Skeletal muscle satellite cell (primary cell): ENCODE results near the genes LRPAP1 and STK32B.

- CAGE, long polyA plus RNA: no peak
Measured at GRCh38 chr4:2819646-2820037, 24.0 kb upstream of the ADD1 start.

GRCh38 chr4:2940250-2941034, 5.8 kb upstream of the MFSD10 start:
- CAGE, long polyA plus RNA: no peak

- CAGE, long polyA plus RNA: no peak
Measured at GRCh38 chr4:2964278-2964949, 1.0 kb downstream of the GRK4 start.

GRCh38 chr4:3223647-3224487, 25.1 kb upstream of the MSANTD1 start:
- CAGE, long polyA plus RNA: no peak

DNA sequence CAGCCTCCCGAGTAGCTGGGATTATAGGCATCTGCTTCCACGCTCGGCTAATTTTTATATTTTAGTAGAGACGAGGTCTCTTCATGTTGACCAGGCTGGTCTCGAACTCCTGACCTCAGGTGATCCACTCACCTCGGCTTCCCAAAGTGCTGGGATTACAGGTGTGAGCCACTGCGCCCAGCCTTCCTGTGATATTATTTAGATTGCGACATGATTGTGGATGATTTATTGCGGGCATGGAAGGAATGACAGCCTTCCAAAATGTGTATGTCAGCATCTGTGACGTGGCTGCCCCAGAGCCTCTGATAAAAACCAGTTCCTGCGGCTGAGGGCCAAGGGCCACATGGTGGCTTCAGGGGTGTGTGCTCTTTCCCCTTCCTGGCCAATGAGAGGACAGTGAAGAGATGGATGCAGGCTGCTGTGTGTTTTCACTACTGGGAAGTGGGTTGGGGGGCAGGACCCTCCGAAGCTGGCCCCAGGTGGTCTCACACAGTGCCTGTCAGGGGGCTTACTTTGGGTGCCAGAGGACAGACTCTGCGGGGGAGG, 57.4 kb upstream of the HGFAC start:
- CAGE, long polyA plus RNA: no peak

- CAGE, long polyA plus RNA: no peak
Measured at GRCh38 chr4:3384817-3385230, 56.9 kb upstream of the HGFAC start.

DNA sequence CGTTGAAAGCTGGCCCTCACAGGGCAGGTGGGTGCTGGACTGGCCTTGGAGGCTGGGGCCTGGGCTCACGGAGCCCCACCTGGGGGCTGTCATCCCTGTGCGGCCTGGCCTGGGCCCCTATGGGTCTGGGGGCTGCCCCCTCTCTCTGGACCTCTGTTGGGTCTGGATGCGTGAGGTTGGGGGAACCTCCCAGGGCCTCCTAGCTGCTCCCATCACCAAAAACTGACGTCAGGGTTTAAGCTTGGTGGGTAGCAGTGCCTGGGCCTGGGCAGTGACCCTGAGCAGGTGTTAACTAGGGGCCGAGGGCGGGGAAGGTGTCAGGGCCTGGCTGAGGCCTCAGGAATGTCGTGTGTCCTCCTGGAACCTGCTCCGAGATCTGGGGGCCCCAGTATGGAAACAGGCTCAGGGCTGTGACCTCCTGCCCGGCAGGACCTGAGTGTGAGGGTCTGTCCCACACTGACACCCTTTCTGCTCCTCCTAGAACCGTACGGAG, 529 bp downstream of the HGFAC start:
- CAGE, long polyA plus RNA: no peak

DNA sequence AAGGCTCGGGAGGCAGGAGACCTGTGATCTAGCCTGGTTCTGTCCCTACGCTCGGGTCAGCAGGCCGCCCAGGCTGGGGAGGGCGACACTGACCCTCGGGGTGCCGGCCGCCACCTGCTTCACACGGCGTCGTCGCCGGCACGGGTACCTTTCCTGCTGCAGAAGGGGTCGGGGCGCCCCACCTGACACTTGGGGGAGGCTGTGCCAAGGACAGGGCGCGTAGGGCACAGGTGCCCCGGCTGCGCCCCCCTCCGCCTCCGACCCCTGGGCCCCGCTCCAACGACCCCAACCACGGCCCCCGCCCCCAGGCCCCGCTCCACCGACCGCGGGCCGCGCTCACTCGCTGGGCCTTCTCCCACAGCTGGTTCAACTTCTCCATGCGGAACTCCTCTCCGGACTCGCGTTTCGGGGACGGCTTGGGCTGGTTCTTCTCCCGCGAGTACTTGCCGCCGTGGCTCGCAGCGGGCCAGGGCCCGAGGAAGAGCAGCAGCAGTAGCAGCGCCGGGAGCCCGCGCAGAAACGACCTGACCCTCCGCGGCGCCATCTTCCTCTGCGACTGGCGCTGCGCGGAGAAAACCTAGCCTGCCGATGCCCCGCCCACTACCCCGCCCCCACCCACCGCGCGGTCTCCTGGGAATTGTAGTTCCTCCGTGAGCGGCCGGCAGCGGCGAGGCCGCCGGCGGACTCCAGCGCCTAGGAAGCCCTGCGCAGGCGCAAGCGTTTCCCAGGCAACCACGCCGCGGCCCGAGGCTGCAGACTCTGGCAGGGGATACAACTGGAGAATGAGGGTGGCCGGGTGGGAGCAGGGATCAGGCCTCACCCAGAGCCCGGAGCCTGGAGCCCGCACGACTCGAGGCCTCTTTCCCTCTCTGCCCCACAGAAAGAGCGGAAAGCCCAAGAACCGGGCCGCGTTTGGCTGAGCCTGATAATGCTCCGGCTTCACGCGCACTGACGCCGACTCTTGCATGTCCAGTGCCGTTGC, at the start of gene LRPAP1:
TSS of gene LRPAP1 (minus strand) at position 554 of the 982 bp plus-strand sequence.
- CAGE, long polyA plus RNA: start-site peak on the minus strand centred at position 553 of the sequence, 14 bp wide, 83 and 48 reads in 2 replicates

- CAGE, long polyA plus RNA: no peak
Measured at GRCh38 chr4:3580918-3581365, 48.7 kb upstream of the LRPAP1 start.

DNA sequence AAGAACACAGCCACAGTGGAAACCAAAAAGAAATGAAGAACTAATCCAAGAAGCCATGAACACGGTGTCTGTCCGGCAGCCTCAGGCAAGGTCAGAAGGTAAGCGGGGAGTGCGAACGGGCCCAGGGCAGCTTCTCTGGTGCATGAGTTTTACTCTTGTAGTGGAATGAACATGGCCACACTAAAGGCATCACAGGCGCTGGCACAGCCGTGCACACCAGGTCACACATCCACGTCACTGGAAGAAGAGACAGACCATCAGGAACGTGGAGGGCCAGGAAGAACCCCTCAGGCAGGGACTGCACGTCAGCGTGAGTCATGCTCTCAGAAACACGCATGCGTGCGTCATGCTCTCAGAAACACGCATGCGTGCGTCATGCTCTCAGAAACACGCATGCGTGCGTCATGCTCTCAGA, 20.0 kb upstream of the ADRA2C start:
- CAGE, long polyA plus RNA: no peak

DNA sequence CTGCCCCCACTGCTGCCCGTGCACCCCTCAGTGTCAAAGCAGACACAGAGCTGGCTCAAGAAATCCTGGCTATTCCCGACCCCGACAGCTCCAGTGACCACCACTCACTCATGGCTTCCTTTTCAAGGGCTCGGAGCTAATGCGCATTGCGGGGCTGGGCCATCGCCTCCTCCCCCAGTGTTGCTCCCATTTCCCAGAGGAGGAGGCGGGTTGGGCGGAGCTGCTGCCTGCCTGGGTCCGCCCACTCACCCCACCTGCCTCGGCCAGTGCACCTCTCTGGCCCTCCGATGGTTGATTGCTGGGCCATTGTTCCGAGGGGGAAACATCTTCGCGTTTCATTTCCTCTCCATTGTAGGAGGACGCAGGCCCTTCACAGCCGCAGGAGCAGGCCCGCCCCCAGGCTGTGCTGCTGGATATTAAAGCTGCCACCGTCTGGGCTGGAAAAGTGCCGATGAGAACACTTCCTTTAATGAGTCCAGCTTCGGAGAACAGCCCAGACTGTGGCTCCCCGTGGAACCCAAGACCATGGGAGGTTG, 96.4 kb downstream of the ADRA2C start:
- CAGE, long polyA plus RNA: no peak

- CAGE, long polyA plus RNA: no peak
Measured at GRCh38 chr4:4107317-4107837, 119.4 kb downstream of the OTOP1 start.

DNA sequence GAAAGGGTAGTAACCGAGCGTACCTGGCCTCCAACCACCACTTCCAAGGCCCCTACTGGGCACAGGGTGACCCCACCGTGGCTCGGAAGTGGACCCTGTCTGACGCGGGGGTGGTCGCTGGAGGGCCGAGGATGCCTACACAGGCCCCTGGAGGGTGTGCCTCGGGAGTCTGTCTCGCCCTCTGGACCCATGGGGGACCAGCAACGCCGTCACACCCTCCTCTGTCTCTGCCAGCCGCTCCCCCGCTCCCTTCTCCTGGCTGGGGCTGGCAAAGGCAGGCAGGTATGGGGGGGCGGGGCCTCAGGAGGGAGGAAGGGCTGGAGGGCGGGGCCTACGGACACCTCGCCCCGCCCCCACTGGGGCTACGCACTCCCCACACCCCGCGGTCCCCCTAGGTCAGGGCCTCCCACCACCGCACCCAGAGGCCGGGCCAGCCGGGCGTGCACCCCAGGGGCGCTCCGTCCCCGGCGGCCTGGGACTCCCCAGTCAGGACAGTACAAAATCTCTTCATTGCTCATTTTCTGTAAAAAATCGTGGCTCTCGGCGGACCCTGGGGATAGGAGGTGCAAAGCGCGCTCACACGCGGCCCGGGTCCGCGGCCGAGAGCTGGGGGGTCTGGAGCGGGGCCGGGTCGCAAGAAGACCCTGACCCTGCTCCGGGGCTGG, 84.1 kb downstream of the OTOP1 start:
- CAGE, long polyA plus RNA: no peak

- CAGE, long polyA plus RNA: no peak
Measured at GRCh38 chr4:4395762-4396871, 9.2 kb downstream of the NSG1 start.

DNA sequence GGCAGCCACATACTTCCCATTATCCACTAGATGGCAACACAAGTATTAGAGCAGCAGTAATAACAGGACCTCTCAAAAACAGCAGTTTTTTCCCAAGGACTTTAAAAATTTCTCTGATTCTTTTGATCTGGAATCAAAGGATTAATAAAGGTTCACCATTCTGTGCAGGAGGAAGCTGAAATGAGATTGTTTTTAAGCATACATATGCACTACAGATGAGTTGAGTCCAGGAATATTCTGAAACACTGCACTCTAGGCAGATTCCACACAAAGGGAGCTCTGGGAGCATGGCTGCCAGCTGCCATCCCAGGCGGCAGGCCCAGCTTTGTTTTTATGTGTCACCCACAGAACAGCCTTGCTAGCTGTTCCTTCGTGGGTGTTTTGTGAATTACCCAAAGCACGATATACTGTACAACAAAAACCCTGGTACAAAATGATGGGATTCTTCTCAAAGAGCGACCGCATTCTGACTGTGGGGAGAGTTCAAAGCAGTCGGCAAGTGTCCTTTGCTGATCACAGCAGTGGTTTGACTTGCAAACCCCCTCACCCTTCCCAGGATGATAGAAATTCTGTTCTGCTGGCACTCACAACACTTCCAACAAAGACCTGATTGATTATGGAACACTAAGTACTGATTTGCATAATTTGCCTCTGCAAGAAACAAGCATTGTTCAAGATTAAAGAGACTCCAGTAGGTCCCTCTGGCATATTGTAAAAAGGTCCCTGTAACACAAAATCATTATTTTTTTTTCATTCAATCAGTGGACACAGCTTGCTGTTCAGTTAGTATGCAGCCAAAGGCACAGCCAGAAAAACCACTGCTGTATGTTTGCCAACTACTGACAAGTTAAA, 60.9 kb downstream of the STX18 start:
- CAGE, long polyA plus RNA: no peak

- CAGE, long polyA plus RNA: no peak
Measured at GRCh38 chr4:5051080-5051957, at the start of gene STK32B. TSS of gene STK32B (plus strand) at chr4:5051480.

GRCh38 chr4:5526028-5526450, 182.3 kb downstream of the EVC2 start:
- CAGE, long polyA plus RNA: no peak

DNA sequence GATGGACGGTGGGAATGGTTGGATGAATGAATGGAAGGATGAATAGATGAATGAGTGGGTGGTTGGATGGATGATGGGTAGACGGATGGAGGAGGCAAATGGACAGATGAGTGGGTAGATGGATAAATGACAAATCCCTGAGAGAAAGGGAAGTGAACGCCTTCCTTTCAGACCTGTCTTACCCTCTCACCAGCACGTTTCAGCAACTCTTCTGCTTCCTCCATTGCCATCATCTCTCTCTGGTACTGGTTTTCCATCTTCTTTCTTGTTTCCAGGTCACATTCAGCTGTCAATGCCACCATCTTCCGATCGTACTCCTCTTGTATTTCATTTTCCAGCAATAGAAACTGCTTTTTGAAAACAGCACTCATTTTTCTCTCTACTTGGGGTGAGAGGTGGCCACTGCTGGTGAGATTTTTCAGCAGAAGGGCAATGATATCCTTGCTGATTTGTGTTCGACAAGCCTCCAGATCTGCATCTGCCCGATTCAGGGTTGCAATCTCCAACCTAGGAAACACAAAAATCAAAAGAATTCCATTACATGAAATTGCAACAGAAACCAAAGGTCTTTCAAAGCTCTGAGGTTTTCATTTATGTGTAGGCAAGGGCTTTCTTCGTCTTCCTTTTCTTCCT, 67.9 kb downstream of the EVC2 start:
- CAGE, long polyA plus RNA: no peak

DNA sequence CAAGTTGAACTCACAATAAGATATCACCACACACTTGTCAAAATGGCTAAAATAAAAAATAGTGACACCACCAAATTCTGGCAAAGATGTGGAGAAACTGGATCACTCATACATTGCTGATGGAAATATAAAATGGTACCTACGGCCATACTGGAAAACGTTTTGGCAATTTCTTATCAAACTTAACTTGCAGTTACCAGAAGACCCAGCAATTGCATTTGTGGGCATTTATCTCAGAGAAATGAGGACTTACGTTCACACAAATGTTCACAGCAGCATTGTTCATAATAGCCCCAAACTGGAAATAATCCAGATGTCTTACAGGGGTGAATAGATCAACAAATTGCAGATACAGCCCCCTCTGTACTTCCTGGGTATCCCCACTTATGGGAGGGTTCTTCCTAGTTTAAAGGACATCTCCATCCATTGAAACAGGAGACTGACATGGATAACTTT, 29.9 kb downstream of the EVC start:
- CAGE, long polyA plus RNA: no peak

DNA sequence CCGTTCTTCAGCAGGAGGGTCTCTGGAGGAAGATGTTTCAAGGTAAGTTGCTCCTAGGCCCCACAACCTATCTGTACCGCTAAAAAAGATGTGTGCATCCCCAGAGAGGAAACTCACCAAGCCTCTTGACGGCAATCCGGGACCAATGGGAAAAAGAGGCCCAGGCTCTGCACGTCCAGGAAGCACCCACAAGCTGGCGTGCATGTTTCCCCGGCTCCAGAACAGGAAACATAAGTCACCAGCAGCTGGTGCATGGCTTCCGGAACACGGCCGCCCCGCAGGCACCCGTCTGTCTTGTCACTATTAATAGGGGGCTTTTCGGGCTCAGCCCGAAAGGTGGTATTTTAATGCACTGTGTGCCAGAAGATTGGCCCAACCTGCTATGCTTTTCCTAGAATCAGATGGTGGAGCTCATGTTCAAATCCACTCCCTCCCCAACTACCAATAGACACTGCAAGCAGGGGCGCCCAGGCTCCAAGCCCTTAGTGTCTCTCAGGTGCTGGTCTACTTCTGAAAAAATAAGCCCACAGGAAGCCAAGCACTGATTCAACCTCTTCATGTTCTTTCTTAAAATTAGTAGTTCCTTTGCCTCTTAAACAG, 22.1 kb downstream of the CRMP1 start:
- CAGE, long polyA plus RNA: no peak